Neuron (in vitro differentiated cells): Measurements from ENCODE around the gene ZNF469.

- PRO-cap, result no peak
Measured at GRCh38 chr16:87305446-87306415, 11.5 kb downstream of the C16orf95 start.

DNA sequence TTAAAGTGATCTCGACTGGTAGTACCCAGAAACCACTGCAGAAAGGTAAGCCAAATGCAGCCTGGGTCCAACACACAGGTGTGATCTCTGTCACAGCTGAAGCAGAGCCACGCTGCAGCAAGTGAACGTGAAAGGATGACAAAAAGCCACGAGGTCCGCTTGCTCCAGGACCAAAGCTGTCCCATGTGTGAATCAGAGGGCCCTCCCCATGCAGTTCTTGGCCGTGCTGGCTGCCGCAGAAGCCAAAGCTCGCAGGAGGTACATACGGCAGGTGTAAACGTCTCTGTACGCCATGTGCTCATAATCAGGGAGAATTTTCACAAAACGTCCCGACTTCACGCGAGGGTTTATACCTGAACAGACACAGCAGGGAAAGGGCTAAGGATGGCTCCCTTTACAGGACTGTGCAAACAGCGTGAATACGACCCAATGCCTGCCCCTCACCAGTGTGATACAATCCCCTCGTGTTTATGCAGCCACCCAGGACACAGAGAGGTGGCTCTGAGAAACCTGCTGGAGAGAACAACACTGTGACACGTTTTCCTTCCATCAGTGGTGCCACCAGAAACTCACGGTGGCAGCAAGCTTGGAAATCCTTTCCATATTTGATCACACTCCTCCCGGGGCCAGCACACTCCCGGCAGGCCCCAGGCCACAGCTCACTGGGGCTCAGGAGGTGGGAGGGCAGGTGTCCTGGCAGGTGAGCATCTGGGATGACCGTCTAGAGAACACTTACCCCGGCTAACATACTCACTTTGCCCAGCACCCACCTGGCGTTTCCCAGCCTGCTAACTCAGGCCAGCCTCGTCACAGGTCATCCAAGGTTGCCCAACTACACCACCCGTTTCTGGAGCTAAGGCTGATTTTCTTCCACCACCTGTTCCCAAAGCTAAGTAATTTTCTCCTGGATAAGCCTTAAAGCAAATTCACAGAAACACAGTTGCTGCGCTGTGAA lies 25.2 kb downstream of the FBXO31 start:
- PRO-cap, result no peak

- PRO-cap, result no peak
Measured at GRCh38 chr16:87382201-87382725, 1.3 kb downstream of the FBXO31 start.

- PRO-cap, result bidirectional peak, plus-strand start at chr16:87393003, minus-strand start at chr16:87393030
Measured at GRCh38 chr16:87392584-87393805, 859 bp downstream of the MAP1LC3B start.

DNA sequence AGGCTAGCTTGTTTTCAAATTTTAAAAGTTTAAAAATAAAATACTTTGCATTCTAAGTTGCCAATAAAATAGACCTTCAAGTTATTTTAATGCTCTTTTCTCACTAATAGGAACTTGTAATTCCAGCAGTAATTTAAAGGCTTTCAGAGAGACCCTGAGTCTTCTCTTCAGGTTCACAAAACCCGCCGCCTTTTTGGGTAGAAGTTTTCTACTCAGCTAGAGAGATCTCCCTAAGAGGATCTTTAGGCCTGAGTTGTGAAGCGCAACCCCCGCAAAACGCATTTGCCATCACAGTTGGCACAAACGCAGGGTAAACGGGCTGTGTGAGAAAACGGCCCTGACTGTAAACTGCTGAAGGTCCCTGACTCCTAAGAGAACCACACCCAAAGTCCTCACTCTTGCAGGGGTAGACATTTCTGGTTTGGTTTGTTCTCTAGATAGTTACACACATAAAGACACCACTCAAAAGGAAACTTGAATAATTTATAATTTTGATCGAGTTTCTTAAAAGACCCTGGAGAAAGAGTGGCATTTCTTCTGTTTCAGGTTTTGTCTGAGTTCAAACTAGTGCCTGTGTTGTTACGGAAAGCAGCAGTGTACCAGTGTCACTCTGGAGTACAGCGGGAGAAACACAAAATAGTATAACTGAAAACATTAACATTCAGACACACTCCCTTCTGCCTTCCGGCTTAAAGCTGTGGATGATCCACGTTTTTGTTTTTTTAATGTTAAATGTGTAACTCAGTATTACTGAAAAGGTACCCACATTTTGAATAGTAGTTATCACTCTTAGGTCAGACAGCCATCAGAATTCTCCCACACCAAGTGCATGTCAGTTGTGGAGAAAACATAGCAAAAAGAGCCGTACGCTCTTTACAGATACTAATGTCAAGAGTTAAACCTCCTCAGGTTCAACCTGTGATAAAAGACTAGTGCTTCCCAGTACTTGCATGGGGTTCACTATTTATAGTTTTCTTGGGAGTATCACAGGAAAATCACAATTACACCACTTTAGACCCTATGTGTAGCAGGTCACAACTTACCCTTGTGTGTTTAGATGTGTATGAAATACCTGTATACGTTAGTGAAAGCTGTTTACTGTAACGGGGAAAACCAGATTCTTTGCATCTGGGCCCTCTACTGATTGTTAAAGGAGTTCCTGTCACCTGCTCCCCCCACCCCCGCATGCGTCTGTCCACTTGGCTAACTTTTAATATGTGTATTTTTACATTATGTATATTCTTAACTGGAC lies 11.6 kb downstream of the MAP1LC3B start:
- PRO-cap, result no peak

GRCh38 chr16:87706377-87706768 lies 59.4 kb downstream of the KLHDC4 start:
- PRO-cap, result no peak

DNA sequence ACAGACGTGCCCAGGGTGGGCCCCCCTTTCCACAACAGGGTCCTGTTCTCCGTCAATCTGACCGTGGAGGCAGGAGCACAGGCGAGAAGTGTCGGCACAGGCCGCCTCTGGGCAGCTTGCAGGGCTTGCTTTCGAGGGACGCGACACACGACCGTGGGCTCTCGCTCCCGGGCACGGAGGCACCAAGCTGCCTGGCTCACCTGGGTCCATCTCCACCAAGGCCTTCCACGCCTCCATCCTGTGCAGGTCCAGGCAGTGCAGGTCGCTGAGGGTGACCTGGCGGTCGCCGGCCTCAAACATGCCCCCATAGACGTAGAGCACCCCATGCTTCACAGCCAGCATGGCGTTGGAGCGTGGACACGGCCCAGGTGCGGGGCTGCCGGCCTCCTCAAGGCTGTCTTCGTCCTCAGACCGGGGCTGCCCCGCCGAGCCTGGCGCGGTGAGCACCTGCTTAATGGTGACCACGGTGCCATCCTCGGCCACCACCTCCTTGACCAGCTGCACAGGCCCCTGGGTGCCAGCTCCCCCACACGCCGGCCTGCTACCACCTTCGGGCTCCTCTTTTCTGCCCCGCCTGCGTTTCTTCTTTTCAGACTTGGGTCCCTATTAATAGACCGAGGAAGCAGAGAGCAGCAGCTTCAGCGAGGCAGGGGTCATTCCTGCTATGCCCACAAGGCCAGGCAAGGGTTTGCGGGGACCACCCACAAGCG lies 56.6 kb downstream of the KLHDC4 start:
- PRO-cap, result no peak

DNA sequence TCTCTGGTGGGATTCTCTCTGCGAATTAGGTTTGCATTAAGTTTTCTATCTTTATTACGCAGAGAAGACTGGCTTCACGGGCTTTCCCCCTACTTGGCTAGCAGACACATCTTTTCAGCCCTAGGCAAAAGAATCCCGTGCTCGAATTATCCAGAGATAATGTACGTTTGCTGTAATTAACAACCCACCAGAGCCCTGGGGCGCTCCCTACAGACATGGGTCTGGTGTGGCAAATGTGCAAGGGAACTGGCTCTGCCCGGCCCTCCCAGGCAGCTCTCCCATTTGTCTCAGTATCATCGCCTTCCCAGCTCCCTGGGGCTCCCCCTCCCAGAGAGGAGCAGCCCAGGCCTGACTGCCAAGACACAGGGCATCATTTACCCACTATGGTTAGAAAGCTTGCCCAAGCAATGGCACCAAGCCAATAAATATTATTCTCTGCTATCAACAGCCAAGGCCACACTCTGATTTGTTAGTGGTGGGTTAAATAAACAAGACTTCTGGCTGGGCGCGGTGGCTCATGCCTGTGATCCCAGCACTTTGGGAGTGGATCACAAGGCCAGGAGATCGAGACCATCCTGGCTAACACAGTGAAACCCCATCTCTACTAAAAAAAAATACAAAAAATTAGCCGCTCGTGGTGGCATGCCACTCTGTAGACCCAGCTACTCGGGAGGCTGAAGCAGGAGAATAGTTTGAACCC lies 24.8 kb upstream of the KLHDC4 start:
- PRO-cap, result no peak

GRCh38 chr16:87848693-87849514 lies 20.4 kb downstream of the SLC7A5 start:
- PRO-cap, result no peak

GRCh38 chr16:87852692-87853609 lies 16.4 kb downstream of the SLC7A5 start:
- PRO-cap, result no peak

DNA sequence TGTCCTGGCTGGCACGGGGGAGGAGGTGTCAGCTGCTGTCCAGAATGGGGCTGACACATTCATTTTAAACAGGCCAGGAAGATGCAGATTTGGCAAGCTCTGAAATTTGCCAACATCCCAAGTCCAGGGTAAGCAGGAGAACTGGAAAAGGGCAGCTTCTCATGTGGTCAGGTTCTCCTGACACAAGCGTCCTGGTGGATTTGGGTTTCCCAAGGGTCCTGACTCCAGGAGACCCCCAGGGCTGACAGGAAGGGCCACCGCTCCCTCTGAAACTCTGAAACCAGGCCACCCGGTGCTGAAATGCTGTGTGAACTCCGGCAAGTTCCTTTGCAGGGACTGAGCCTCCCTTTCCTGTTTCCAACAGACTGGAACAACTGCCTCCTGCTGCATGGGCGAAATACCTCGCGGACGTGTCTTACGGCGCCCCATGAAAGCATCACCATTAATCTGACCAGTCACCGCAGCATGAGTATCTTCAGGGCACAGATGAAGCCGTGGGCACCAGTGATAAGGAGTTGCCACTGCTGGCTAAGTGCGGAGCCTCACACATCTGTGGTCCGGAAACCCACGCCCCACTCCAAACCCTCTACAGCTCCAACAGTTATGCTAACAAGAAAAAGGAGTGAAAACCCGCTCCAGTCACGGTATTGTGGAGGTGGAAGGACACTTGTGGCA lies 11.3 kb downstream of the SLC7A5 start:
- PRO-cap, result no peak

DNA sequence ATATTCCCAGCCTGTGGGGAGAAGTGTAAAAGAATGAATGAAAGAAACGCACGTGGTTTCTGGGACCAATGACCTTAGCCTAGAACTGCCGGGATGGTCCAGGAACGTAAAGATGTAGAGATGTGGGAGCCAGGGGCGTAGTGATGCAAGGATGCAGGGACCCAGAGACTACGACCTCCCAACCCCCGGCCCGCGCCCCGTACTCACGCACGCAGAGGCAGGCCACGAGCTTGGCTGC lies 710 bp downstream of the SLC7A5 start:
- PRO-cap, result unidirectional peak, plus-strand start at position 140 of the sequence

DNA sequence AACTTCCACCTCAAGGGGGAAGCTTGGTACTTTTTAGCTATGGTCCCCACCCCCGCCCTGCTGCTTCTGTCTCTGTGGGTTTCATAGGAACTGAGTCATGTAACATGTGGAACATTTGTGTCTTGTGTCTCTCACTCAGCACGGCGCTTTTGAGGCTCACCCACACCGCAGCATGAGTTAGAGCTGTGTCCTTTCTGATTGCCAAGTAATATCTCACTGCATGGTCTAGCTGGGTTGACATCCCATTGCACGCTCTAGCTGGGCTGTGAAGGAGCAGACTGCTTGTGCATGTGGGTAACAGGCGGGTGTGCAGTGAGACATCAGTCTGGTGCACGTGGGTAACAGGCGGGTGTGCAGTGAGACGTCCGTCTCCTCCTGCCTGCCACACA lies 26.3 kb upstream of the SLC7A5 start:
- PRO-cap, result no peak

DNA sequence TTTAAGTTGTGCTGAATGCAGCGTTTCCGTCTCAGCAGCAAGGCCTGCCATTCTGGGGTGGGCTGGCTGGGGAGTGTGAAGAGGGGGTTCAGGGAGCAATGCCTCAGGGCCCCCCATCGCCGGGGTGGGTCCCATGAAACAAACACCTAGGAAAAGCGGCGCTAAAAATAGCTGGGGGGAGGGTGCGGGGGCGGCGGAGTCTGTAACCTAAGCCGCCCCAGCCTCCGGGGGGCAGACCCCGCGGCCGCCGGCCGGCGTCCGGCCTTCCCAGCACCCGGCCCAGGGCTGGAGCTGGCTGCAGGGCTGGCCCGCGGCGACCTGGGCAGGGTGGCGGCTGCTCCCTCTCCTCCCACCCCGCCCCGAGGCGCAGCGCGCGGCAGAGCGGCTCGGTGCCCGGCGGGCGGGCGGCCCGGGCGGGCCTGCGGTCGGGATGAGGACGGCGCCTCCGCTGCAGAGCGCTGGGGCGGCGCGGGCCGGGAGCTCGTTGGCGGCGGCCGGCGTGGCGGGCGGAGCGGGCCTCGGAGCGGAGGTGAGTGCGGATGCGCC lies at the start of gene ZNF469:
Gene ZNF469 (plus strand): TSS at position 234 of the 546 bp plus-strand sequence.
- PRO-cap, result unidirectional peak, plus-strand start at position 264 of the sequence; unidirectional peak, plus-strand start at position 387 of the sequence; unidirectional peak, plus-strand start at position 453 of the sequence

DNA sequence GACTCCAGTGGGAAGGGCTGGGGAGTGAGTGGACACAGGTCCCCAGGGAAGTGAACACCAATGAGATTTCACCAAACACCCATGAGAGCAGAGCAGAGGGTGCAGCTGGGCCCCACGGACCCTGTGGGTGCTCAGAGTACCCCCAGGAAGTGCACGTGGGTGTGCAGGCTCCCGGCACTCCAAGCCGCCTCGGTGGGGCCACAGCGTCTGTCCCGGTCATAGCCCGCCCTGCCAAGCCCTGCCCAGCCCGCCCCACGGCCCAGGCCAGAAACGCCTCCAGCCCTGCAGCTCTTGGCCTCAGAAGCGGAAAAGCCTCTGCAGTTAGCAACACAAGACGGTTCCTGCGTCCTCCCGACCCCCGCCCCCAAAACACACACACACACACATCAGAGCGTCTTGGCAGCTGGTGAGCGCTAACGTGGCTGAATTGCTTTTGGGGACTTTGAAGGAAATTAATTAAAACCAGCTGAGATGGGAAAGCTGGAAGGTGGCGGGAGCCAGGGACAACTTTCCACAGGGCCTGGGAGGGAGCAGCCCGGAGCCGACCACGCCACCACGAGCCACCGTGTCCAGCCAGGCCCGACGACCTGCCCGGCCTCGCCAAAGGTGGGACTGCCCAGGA lies 22.9 kb downstream of the ZNF469 start:
- PRO-cap, result no peak

GRCh38 chr16:88465728-88466763 lies 13.0 kb downstream of the ZFPM1 start:
- PRO-cap, result unidirectional peak, minus-strand start at chr16:88466281

DNA sequence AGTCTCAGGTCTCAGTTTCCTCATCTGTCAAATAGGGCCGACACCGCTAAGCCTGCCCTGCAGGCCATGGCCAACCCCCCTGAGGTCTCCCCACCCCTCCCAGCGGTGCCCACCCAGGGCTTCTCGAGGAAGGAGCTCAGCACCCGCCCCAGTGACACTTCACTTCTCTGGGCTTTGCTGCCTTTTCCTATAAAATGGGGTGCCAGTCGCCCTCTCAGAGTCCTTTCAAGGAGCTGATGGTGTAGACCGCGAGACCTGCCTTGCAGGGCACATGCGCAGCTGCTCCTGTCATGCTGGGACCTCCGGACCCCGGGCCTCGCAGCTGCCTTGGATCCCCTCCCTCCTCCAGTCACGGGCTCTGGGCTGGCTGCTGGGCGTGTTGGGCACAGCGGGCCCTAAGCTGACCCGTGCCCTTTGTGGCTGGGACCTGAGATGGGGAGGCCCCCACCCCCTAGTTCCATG lies 14.3 kb downstream of the ZFPM1 start:
- PRO-cap, result no peak

- PRO-cap, result no peak
Measured at GRCh38 chr16:88508436-88508972, 55.4 kb downstream of the ZFPM1 start.

DNA sequence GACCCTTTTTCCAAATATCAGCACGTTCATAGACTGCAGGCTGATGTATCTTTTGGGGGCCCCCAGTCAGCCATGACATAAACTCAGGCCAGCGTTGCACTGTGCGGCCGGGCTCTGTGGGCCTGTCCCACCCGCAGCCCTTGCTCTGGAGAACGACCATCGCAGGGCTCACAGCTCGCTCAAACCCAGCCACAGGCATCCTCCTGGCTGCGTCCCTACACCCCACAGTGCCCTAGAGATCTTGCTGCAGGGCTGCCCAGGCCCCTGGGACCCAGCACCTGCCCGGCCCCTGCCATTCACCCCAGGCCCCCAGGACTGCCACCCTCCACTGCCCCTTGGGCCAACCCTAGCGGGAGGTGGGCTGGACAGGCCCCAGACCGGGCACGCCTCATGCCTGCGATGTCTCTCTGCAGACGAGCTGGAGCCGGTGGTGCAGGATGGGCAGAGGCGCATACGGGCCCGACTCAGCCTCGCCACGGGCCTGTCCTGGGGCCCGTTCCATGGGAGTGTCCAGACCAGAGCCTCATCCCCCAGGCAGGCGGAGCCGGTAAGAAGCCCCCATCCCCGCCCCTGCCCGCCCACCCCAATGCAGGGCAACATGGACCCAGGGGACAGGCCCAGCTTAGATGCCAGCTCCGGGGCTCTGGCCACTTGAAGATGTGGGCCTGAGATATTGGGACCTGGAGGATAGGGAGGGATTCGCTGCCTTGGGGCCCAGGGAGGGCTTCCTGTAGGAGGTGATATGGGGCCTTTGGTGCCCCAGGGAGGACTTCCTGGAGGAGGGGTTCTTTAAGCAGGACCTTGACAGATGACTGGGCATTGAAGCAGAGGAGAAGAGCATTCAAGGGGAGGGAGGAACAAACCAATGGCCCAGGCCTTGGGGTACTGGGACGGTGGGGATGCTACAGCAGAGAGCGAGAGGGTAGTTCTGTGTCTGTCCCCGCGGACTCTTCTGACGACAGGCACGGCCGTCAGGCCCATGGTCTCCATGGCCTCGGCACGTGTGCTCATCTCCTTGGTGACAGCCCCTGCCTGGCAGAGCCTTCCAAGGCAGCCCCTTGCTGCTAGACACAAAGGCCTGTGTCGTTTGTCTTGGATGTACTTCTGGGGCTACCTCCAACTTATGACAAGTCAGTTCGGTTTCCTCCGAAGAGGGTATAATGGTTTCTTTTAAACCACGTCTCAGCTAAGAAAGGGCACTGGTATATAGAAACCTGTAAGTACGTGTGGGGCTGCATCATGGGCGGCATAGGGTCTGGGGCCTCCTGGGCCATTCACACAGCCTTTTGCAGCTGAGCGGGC lies 55.8 kb upstream of the ZC3H18 start:
- PRO-cap, result no peak

DNA sequence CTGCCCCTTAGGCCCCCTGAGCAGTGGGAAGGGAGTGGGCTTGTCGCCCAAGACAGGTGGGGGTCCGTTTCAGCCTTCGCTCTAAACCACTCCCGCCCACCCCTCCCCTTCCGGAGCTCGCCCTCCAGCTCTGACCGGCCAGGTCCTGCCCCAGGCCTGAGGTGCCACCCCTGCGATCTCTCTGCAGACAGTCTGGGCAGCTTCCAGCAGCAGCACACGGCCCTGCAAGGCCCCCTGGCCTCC lies 37.3 kb upstream of the ZC3H18 start:
- PRO-cap, result no peak